AG08470 (cell line): ENCODE measurements around a stretch of chr18.

GRCh38 chr18:48575460-48576755 is 37.1 kb downstream of the CTIF start:
- RRBS, result no CpG with 5 or more reads among the region's 39 CpGs

DNA sequence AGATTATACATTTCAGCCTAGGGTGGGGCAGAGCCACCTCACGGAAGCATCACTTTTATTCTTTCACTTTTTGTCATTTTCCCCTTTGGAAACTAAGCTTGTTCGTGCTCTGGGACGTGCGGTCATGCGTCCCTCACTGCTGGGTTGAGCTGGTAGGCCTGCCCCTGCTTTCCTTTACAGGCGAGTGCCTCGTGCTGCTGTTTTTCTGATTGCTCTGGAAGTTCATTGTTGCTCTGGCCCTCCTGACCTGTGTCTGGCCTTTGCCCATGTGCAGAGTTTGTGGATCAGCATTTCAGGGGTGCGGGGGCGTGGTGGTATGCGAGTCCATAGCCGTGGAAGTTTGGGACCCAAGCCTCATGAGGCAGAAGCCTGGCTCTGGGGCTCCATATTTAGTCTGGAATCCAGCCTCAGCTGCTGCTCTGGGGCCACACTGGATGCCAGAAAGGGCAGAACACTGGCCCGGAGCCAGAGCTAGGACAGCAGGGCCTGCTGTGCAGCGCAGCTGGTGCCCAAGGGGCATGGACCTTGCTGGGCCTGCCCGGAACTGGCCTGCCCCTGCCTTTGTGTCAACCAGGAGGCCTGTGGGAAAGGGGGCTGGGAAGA is 51.1 kb downstream of the CTIF start:
- RRBS, result 80% methylated on average over 2 of the region's 14 CpGs

DNA sequence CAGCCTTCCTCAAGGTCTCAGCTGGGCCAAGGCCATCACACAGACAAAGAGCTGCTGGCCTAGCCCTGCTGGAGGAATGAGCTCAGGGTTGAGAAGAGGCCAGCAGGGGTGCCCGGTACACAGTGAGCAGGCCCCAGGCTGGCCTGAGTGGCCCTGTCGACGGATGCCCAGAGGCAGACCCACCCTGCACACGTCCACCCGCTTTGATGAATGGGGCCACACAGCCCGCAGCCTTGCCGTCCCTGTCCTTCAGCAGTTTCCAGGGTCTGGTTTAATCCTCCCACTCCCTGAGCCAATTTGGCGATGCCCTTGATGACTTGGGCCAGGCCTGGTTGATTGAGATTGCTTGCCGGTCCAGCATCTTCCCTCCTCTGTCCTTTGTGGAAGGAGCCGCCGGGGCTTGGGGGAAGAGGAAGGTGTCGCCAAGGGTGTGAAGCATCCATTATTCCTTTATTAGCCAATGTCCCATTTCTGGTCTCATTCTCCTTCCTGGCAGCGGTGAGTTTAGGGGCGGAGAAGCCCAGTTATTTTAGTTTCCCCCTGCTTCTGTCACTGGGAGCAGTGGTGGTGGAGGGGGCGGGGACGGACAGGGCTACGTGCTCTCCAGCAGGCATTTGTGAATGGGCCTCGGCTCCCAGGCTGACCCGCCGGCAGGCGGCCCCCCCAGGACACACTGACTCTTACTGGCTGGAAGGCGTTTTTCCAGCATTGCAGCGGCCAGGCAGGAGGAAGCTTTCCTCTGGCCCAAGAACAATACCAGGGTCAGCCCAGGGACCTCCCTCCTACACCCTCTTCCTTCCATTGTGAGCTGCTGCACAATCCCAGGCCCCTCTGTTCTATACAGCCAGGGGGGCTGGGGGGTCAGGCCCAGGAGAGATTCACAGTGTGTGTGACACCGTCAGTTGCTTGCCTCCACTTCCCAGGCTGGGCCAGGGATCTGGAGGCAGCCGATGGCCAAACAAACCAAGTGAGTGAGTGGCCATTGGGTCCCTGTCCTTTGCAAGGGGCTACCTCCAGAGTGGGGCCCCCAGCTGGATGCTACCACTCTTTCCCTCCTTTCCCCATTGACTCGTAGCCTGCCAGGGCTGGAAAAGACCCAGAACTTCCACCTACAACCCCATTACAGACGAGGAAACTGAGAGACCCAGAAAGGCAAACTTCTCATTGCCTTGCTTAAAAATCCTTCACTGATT is 141.9 kb downstream of the CTIF start:
- RRBS, result no CpG with 5 or more reads among the region's 27 CpGs

GRCh38 chr18:48713219-48714074 is 174.6 kb downstream of the CTIF start:
- RRBS, result 98% methylated on average over 5 of the region's 26 CpGs

DNA sequence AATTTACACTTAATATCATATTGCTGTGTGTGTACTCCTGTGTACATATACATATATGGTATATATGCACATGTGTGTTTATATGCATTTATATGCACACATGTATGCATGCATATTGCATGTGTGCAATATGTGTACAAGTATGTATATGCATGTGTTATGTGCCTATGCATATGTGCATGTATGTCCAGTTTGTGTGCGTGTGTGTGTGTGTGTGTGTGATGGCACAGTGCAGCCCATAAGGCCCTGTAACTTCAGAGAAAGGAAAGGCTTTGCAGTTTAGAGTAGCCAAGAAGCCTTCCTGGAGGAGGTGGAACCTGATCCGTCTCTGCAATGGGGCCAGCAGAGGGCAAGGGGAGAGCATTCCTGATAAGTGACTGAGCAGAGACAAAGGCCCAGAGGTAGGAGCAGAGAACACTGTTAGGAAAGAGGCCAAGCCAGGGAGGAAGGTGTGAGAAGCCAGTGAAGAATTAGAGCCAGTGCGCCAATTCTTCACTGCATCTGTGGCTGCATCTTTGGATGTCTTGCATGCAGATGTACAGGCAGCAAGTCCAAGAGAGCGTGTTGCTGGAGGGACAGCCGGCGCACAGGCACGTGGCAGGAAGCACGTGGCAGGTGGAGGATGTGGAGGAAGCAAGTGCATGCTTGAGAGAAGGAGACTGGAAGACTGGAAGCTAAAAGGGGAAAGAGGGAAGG is 196.2 kb downstream of the CTIF start:
- RRBS, result no CpG with 5 or more reads among the region's 8 CpGs

- RRBS, result no CpG with 5 or more reads among the region's 5 CpGs
Measured at GRCh38 chr18:48825314-48825825, 125.4 kb downstream of the SMAD7 start.

- RRBS, result no CpG with 5 or more reads among the region's 23 CpGs
Measured at GRCh38 chr18:48834371-48835327, 116.1 kb downstream of the SMAD7 start.

DNA sequence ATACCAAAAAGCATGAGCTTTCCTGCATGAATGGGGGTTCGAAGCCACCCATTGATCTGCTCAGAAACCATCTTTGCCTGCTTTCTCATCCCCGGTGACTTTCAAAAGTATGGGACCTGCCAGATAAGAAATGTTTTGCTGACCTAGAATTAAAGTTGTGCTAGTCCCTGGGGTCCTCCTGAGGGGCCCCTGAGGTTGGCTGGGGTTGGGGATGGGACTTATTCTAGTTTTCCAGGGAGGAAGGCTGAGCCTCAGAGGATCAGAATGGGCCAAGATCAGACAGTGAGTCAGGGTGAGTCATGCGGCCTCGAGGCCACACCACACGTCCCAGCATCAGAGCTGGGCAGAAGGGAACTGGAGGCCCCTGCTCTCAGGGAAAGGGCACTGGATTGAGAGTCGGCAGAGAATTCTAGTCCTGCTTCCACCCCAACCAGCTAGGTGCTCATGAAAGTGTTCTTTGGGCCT is 77.5 kb downstream of the SMAD7 start:
- RRBS, result no CpG with 5 or more reads among the region's 6 CpGs

DNA sequence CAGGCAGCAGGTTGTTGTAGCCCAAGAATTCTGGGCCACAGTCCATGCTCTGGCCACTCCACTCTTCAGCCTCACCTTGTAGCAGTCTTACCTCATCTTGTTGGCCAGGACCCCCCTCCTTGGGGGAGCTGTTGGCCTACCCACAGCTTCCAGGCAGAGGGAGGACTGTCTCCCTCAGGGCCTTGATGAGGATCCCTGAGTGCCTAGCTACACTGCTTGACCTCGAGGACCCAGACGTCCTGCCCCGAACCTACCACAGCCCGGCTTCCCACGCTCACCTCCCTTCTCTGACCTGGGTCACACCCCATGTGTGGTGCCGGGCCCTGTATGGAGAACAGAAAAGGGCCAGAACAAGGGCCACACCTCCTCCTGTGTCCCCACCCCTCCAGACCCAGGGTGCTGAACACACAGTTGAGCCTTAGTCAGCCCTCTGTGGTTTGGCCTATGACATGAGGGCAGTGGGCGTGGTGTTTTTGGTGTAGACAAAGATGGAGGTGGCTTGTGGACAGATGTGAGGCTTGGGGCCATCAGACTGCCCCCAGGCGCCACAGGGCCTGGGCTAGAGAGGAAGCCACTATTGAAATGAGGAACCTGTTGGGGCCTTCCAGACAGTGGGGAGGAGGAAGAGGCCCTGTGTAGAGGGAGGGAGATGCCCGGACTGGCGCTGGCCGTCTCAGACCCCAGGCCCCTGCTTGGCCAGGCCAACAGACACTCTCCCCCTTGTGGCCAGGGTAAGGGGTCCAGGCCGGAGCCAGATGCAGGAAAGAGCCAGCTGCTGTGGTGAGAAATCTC is 54.0 kb downstream of the SMAD7 start:
- RRBS, result 83% methylated on average over 6 of the region's 12 CpGs

DNA sequence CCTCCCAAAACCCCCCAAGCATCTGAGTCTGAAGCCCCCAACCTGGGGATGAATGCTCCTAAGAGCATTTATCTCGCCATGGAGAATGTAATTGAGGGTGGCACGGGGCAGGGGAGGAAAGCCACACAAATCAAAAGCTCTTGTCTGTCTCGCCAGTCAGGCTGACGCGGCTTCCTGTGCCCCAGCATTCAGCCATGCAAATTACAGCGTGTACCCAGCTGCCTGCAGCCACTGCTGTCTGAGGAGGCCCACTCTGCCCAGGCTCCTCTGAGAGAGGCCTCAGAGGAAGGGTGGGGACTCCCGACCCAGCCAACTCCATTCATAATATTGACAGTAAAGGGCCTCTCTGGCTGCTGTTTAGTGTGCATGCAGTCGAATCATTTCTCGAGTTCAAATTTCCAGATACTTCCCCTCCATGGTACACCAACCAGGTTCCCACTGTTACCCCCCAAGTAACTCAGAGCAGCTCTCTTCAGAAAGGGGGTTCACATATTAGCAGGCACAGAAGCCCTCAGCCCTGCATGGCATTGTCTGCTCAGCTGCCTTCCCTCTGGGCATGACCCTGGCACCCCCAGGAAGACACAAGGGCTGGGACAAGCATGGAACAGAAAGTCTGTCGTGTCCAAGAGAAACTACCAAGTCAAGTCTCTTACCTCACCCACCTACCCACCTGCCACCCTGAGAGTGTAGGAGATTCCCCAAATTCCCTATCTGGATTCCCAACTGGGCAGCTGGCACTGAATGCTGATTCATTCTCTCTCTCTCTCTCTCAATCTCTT is 21.8 kb downstream of the SMAD7 start:
- RRBS, result no CpG with 5 or more reads among the region's 10 CpGs

GRCh38 chr18:48946221-48947006 is 4.4 kb downstream of the SMAD7 start:
- RRBS, result 45% methylated on average over 4 of the region's 10 CpGs

DNA sequence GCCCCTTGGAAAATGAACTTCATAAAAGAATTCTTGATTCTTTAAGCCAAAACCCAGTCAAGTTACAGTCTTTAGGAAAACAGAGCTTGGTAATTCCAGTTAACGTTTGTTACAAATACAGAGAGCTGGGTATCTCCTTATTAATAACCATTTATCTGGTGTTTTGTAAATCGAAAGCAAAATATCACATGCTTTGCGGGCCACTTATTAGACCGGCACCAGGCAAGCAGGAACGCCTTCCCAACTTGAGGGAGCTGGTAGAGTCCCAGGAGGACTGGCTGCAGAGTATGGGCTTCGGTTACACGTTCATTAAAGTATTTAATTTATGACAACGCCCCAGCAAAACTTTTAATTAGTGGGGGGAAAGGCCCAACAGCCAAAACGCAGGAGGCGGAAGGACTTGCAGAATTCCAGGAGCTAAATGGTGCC is 3.7 kb downstream of the SMAD7 start:
- RRBS, result no CpG with 5 or more reads among the region's 10 CpGs

GRCh38 chr18:48952130-48952899 is 1.6 kb upstream of the SMAD7 start:
- RRBS, result 4% methylated on average over 23 of the region's 68 CpGs

GRCh38 chr18:49254774-49255269 is 205.6 kb downstream of the DYM start:
- RRBS, result no CpG with 5 or more reads among the region's 2 CpGs

DNA sequence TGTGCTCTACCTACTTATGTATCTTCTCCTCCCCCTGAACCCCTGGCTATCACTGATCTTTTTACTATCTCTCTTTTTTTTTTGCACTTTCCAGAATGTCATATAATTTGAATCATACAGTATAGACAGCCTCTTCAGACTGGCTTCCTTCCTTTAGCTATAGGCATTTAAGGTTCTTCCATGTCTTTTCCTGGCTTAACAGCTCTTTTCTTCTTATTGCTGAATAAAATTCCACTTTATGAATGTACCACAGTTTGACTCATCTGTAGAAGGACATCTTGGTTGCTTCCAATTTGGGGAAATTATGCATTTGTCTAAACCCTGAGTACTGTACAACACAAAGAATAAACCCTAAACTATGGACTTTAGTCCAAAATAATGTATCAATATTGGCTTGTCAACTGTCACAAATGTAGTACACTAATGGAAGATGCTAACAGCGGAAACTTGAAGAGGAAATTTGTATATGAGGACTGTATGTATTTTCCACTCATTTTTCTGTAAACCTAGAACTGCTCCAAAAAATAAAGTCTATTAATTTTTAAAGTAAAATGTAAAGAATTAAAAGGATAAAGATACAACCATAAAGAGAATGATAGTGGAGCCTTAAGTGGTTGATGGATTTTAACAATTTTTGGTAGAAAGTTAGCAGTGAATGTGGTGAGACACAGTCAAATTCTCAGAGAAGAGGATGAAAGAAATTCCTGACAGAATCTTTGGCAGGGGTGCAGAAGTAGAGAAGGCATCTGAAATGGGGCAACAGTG is 143.6 kb downstream of the DYM start:
- RRBS, result no CpG with 5 or more reads among the region's 1 CpG

DNA sequence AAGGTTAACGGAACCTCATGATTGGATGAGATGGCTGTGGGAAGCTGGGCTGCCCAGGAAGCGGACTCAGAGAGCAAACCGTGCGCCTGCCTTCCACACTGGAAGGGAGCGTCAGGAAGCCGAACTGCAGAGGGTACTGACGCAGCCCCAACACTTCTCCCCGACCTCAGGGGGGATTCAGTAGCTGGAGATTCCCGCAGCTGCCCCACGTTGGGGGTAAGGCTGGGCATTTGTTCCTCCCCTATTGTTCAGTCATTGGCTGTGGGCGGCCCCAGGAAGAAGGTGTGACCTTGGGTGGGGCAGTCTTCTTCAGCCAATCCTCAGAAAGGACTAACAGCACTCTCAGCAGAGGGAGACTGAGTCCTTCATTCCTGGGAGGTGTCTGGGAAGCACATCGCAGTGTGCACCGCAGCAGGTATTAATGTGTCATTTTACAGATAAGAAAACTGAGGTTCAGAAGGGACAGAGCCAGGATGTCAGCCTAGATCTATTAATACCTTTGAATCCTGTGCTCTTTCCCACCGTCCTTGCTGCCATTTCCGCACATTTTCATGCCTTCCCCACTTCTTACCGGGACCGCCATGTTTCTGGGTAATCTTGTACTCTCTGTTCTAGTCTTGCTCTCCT is 6.9 kb upstream of the RPL17 start:
- RRBS, result no CpG with 5 or more reads among the region's 17 CpGs

DNA sequence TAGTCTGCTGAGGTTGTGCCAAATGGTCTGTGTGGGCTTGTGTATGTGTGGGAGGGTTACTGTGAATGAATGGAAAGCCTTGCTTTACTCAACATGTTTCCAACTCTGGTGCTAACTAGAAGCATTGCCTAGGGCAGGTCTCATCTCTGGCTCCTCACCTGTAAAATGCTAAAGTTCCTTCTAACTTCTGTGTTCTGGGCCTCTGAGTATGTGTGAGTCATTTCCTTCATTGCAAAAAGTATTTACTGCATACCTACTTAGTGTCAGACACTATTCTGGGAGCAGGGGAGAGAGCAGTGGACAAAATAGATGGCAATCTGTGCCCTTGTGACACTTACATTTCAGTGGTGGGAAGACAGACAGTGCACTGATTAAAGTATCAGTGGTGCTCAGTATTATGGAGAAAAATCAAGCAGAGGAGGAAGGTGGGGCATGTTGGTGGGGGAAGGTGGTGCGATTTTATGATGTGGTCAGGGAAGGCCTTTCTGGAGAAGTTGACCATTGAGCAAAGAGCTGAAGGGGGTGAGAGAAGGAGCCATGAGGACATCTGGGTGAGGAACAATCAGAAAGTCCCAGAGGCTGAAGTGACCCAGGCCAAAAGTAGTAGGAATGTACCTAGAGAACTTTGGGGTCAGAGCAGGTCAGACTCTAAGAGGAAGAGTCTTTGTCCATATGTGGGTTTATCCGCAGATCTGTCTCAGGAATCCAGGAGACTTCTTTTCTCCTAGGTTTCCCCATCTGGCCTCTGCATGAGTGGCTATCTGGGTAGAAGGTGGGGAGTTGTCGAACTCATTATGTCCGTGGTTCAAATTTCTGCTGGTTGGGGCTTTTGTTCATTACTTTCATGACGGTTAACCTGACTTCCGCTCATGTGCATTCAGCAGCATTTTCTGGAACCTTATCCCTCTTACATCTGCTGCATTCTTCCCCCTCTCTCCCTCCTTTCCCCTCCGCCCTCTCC is 1.6 kb downstream of the LIPG start:
- RRBS, result no CpG with 5 or more reads among the region's 7 CpGs

DNA sequence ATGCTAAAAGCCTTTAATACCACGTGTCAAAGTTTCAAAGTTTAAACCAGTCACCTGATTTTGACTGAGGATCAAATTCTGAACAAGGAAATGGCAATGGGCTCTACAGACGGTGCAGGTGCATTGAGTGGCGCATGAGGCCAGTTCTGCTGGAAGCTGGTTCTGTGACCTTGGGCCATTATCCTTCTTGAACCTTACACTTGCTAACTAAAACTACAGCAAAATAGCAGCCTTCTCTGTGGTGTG is 85.1 kb downstream of the LIPG start:
- RRBS, result no CpG with 5 or more reads among the region's 3 CpGs

DNA sequence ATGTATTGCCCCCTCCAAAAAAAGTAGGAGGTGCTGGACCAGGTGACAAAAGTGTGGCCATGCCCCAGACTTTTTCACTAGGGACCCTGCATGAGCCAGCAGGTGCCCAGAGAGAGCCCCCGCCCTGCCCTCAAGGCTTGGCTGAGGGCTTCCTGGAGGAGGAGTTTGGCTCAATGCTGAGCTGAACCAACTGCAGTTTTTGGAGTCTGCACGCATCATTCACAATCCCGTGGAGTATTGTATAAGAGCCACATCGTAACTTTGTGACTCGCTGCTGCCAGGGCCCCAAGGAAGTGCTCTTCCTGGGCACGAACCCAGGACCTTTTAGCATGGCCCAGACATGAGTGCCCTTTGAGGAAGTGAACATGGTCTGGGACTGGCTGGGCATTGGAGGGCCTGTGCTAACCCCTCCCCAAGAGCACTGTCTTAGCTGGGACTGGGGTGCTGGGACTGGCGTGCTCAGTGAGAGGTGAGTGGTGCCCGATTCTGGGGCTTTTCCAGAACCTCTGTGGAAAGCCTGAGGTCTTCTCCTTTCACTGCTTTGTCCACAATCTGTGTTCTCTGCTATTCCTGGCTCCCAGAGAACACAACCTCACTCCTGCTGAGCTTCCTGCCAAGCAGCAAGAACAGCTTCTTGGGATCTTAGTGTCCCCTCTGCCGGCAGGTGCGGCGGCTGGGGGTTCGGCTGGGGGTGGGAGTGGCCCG is 88.6 kb downstream of the LIPG start:
- RRBS, result 87% methylated on average over 5 of the region's 13 CpGs

DNA sequence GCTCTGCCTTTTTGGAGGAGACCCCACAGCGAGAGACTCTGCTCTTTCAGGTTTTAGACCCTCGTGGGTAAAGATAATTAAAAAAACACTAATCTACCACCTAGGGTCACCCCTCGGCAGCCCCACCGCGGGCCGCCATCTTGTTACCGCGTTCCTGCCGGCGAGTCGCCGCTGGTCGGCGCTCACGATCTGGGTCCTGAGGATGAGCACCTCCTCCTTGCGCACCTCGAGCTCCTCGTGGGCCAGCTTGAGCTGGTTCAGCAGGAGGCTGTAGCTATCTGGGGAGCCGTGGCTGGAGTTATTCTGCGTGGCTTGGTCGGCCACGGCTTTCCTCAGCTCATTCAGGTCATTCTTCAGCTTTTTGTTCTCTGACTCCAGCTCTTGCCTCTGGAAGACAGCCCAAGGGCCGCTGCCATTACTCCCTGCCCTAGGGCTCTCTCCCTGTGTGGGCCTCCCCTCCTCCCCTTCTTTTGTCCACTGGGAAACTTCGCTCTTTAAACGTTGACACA is 50.7 kb upstream of the ACAA2 start:
- RRBS, result no CpG with 5 or more reads among the region's 25 CpGs